ENCODE measurements around the genes FHAD1, CASP9 and SLC25A34.

DNA sequence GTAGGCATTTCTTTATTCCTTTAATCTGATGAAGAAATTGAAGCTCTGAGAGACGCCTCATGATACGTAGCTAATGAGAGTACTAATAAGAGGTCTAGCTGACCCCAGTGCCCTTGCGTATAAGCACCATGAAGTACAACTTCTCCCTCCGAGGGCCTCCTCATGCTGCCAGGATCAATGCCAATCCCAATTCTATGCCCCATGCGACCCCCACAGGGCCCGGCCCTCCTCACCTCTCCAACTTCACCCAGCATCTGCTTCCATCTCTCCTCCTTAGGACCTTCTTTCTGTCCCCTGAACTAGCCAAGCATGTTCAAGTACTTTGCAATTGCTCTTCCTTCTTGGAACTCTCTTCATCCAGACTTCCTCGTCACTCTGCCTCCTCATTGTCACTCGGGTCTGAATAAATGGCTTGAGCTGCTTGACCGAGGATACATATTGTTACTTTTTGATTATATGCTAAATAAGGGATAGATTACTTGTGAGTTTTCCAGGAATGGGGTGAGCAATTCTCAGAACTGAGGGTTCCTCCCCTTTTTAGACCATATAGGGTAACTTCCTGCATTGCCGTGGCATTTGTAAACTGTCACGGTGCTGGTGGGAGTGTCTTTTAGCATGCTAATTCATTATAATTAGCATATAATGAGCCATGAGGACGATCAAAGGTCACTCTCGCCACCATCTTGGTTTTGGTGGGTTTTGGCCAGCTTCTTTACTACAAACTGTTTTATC lies 179.0 kb downstream of the KAZN start:
- PRO-cap = no peak
- RAMPAGE, long total RNA, 4 experiments = no peak in any of the 4 experiments

GRCh38 chr1:14960519-14961157 lies 192.9 kb upstream of the TMEM51 start:
- PRO-cap = no peak
- RAMPAGE, long total RNA, 4 experiments = no peak in any of the 4 experiments

DNA sequence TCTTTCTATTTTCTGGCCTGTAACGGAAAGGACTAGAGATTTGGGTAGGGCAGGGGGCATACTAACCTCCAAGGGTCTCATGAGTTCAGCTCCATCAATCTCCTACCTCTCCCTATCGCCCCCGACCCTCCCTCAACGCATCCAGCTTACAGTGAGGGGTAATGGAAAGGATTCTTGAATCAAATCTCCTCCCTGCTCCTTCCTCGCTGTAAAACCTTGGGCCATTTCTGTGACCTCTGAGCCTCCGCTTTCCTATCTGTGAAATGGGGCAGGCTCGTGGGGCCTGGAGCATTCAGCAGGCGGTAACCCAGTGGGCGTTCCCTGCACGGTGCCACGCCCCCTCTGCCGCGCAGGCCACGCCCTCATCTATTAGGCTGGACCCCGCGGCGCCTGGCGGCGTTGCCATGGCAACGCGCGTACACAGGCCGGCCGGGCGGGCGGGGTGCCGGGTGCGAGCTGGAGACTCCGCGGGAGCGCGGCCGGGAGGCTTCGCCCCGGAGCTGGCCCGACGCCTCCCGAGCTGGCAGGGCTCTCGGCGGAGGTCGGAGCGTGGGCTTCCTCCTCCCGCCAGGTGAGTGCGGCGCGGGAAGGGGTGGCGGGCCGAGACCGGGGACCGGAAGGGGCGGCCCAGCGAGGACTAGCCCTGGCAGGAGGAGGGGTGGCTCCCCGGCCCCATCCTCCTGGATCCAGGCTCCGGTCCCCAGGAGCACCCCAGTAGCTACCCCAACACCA lies at the start of gene FHAD1:
TSS of gene FHAD1 (plus strand) at position 399 of the 732 bp plus-strand sequence.
- PRO-cap = unidirectional peak, minus-strand start at position 573 of the sequence
- RAMPAGE, long total RNA, 4 experiments = no peak in any of the 4 experiments

- PRO-cap = no peak
- RAMPAGE, long total RNA, 4 experiments = no peak in any of the 4 experiments
Observed at GRCh38 chr1:15343726-15344198, 65.9 kb upstream of the EFHD2 start.

DNA sequence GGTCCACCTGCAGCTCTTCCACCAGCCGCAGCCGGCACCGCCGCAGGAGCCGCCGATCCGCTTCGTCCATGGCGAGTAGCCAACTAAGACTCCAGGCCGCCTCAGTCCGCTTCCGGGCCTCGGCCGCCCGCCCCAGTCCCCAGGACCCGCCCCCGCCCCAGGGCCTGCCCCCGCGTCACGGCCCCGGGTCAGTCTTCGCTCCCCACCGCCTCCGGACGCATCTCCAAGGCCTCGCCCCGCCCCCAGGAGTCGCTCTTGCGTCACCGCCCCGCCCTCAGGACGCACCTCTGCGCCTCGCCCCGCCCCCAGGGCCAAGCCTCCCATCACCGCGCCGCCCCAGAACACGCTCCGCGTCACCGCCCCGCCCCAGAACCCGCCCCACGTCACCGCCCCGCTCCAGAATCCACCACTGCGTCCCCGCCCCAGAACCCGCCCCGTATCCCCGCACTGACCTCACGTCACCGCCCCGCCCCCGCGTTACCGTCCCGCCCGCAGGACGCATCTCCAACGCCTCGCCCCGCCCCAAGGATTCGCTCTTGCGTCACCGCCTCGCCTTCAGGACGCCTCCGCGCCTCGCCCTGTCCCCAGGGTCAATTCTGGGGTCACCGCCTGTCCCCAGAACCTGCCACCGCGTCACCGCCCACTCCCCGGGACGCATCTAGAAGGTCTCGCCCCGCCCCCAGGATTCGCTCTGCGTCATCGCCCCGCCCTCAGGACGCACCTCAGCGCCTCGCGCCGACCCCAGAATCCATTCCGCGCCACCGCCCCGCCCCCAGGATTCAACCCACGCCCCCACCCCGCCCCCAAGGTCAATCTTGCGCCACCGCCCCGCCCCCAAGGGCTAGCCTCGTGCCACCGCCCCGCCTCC lies at the start of gene CASP9:
TSS of gene CASP9 (minus strand) at position 85 of the 868 bp plus-strand sequence.
- PRO-cap = bidirectional peak, plus-strand start at position 191 of the sequence, minus-strand start at position 70 of the sequence; bidirectional peak, plus-strand start outside the sequence, minus-strand start at position 654 of the sequence
- RAMPAGE, long total RNA, 4 experiments = start-site peak on the minus strand in 4 of 4 experiments, centred at positions 79 to 100 of the sequence, 21 to 80 reads per replicate

- PRO-cap = unidirectional peak, plus-strand start at chr1:15604550
- RAMPAGE, long total RNA, 4 experiments = no peak in any of the 4 experiments
Observed at GRCh38 chr1:15604384-15604823, 12.9 kb upstream of the DDI2 start.

- PRO-cap = no peak
- RAMPAGE, long total RNA, 4 experiments = no peak in any of the 4 experiments
Observed at GRCh38 chr1:15632982-15633776, 15.9 kb downstream of the DDI2 start.

DNA sequence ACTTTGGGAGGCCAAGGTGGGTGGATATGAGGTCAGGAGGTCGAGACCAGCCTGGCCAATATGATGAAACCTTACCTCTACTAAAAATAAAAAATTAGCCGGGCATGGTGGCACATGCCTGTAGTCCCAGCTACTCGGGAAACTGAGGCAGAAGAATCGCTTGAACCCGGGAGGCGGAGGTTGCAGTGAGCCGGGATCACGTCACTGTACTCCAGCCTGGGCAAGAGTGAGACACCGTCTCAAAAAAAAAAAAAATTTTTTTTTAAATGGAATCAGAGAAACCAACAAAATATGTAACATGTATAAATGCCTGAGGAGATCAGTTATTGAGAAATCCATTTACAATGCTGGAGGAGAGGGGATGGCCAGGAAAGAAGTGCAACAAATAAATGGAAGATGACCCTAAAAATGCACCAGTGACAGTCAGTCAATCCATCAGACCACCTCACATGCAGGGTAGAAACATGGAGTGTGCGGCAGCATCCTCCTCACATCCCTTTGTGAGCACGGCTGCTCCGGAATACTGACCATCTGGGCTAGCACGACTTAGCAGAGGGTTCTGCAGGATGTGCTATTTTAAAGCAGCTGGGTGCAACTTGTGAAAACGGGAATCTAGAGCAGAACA lies 7.6 kb downstream of the RSC1A1 start:
- PRO-cap = no peak
- RAMPAGE, long total RNA, 4 experiments = no peak in any of the 4 experiments

GRCh38 chr1:15669655-15670370 lies 10.3 kb downstream of the RSC1A1 start:
- PRO-cap = no peak
- RAMPAGE, long total RNA, 4 experiments = no peak in any of the 4 experiments

DNA sequence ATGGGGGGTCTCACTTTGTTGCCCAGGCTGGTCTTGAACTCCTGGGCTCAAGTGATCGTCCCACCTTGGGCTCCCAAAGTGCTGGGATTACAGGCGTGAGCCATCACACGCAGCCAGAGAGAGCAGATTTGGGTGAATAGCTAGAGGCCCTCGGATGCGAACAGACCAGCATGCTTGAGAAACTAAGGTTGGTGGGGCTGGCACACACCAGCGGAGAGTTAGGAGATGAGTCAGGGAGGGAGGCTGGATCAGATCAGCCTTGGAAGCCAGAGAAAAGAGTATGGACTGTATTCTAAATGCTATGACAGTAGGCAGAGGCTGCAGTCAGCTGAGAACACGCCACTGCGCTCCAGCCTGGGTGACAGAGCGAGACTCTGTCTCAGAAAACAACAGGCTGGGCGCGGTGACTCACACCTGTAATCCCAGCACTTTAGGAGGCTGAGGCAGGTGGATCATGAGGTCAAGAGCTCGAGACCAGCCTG lies 4.0 kb upstream of the PLEKHM2 start:
- PRO-cap = no peak
- RAMPAGE, long total RNA, 4 experiments = no peak in any of the 4 experiments

- PRO-cap = no peak
- RAMPAGE, long total RNA, 4 experiments = no peak in any of the 4 experiments
Observed at GRCh38 chr1:15718246-15718989, 17.6 kb upstream of the SLC25A34 start.

DNA sequence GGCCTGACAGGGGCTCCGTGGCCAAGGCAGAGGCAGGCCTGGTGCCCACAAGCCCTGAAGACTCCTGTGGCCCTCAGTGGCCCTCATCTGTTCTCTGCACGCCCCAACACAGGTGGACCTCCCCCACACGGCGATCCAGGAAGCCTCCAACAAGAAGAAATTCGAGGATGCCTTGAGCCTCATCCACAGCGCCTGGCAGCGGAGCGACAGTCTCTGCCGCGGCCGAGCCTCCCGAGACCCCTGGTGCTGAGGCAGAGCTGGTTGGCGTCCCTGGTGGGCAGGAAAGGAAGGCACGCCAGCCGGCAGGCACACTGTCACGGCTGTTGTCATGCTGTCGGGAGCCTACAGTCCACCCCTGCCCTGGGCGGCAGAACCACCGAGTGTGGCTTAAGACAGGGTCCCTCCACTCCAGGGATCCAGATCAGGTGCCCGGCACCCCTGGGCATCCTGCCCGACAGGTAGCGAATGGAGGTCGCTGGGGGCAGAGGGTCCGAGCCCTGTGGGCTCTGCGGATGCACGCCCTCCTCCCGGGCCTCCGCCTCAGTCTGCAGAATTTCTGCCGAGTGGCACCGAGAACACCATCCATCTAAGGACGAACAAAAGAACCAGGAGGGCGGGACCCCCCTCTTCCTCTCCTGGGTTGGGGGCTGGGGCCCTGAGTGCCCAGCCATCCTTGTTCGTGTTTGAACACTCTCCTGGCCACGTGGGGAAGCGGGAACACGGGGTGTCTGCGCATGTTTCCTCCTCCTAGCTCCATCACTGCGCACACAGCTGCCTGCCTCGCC lies 2.2 kb upstream of the SLC25A34 start:
- PRO-cap = no peak
- RAMPAGE, long total RNA, 4 experiments = no peak in any of the 4 experiments

- PRO-cap = bidirectional peak, plus-strand start at chr1:15736258, minus-strand start at chr1:15736127
- RAMPAGE, long total RNA, 4 experiments = start-site peak on the plus strand in 3 of 4 experiments, at chr1:15736274-15736301 at its widest, 204 to 398 reads per replicate
Observed at GRCh38 chr1:15735812-15736821, at the start of gene SLC25A34. SLC25A34 (plus strand) TSS chr1:15736258.

DNA sequence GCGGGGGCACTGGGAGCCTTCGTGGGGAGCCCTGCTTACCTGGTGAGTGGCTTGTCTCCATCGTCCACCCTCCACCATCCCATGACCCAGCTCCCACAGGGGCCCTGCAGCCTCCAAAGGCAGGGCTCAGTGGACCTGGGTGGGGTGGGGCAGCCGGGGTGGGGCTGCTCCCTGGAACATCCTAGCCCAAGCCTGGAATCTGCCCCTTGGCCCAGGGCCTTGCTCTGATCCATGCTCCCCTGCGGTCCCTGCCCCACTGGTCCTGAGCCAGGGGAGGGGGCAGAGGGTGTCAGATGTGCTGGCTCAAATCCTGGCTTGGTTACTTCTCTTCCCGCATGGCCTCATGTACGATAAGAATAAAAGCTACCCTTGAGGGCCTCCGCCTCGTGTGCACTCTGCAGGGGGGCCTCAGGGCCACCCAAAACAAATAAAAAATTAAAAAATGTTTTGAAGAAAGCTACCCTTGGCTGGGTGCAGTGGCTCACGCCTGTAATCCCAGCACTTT lies 816 bp downstream of the SLC25A34 start:
- PRO-cap = bidirectional peak, plus-strand start at position 256 of the sequence, minus-strand start at position 78 of the sequence
- RAMPAGE, long total RNA, 4 experiments = start-site peak on the minus strand in 1 of 4 experiments, centred at position 109 of the sequence, 27 reads per replicate

GRCh38 chr1:15756949-15758090 lies 1.3 kb upstream of the FBLIM1 start:
- PRO-cap = bidirectional peak, plus-strand start at chr1:15757616, minus-strand start at chr1:15757506; bidirectional peak, plus-strand start at chr1:15757965, minus-strand start at chr1:15757883
- RAMPAGE, long total RNA, 4 experiments = no peak in any of the 4 experiments

DNA sequence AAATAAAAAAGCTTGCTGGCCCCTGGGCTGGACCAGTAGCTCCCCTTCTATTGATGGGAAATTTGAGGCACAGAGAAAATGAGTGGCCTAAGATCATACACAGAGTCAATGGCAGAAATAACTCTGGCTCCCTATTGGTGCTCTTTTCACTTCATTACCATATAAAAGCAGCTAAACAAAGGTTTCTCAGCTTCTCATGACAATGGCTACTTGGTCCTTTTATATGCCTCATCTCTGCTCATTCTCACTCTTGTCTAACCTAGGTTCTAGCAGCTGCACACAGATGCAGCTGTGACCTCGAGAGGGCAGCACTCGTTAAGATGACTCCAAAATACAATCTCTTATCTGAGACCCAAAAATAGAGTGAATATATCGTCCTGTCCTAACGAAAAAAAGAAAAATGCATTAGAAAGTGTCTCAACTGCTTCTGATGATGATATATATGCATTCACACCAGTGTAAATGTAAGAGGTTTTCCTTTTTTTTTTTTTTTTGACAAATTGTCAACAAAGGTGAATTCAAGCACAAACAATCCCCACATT lies 8.0 kb upstream of the UQCRHL start:
- PRO-cap = no peak
- RAMPAGE, long total RNA, 4 experiments = no peak in any of the 4 experiments

GRCh38 chr1:15872688-15873174 lies 25.2 kb downstream of the SPEN start:
- PRO-cap = no peak
- RAMPAGE, long total RNA, 4 experiments = no peak in any of the 4 experiments

DNA sequence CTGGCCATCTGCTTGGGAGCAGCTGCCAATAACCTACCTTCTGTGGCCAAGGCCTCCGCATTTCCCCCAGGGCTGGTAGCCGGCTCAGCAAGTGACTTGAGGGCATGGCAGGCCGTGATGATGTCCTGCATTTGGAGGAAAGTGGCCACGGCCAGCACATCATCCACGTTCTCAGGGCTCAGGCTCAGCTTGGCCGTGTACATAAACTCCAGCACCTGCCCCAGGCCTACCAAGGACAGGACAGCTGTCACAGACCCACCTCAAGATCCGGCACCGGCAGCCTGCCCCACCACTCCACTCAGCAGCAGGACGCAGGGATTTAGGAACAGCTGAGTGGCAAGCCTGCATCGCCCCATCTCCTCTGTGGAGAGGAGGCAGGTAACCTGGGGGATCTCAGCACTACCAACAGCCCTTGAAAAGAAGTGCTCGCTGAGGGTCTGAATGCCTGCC lies 29.0 kb downstream of the ZBTB17 start:
- PRO-cap = no peak
- RAMPAGE, long total RNA, 4 experiments = start-site peak on the minus strand in 2 of 4 experiments, centred at positions 149 to 154 of the sequence, 6 to 11 reads per replicate

- PRO-cap = no peak
- RAMPAGE, long total RNA, 4 experiments = no peak in any of the 4 experiments
Observed at GRCh38 chr1:16141431-16142148, 14.3 kb downstream of the EPHA2 start.

DNA sequence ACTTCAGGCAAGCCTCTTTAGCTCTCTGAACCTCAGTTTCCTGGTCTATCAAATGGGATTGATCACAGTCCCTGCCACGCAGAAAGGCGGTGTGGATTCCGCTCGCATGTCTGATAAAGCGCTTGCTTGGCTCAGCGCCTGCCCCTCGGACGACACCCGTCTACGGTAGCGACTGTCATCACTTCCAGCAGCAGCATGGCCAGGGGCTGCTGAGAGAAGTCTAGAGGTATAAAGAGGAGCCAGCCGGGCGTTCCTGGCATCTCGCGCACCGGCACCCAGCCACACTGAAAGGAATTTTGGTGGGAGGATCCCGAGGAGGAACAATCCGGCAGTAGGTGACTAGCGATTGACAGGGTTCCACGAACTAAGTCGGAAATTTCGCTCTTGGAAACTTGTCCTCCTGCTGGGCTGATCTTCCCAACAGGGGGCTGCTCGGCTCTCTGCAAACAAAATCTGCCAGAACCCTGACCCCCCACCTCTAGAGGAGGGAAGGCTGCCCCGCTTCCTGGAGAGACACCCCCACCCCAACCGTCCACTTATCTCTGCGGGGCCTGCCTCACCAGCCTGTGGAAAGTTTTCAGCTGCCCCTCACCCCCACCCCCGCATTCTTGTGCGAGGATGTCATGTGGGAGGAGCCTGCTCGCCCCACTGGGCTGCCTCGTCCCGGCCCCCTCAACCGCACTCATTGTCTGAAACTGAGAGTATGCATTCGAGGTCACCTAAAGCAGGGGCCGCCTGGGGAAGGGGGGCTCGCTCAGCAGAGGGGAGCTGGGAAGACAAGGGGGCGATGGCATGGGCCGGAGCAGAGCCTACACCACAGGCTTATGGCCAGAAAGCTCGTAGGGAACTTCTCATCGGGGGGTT lies 9.8 kb downstream of the EPHA2 start:
- PRO-cap = bidirectional peak, plus-strand start at position 685 of the sequence, minus-strand start at position 530 of the sequence
- RAMPAGE, long total RNA, 4 experiments = no peak in any of the 4 experiments